Helper T cell (primary cell): Measurements from ENCODE around the genes FAM20C and ADAP1.

GRCh38 chr7:119076-119923 lies 73.1 kb upstream of the FAM20C start:
- PRO-cap, 2 experiments: no peak in any of the 2 experiments

GRCh38 chr7:165299-165800 lies 27.0 kb upstream of the FAM20C start:
- PRO-cap, 2 experiments: no peak in any of the 2 experiments

- PRO-cap, 2 experiments: peak in 2 of 2 experiments; most common plus-strand start chr7:192571 (in 2); most common minus-strand start chr7:192358 (in 1)
Measured at GRCh38 chr7:191796-192905, at the start of gene FAM20C. Gene FAM20C, plus strand, starts transcription at chr7:192571.

DNA sequence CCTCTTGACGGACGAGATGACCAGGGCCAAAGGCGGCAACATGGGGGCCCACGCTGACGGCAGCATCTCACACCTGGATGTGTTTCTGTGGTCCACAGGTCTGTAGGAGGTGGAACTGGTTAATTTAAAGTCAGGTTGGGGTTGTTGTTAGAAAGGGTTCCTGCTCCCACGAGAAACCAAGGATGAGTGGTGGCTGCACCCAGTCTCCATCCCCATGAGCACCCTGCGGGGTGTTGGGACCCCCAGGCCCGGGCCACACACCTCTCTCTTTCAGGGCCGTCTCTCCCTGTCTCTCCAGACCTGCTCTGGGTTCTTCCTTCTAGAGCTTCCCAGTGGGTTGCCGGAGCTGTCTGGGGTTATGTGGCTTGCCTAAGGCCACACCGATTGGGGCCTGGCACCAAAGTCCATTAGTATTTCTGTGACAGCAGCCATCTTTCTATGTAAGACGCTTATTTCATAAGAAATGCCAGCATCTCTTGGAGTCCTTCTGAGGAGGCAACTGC lies 8.9 kb downstream of the FAM20C start:
- PRO-cap, 2 experiments: no peak in any of the 2 experiments

- PRO-cap, 2 experiments: no peak in any of the 2 experiments
Measured at GRCh38 chr7:216226-216636, 23.9 kb downstream of the FAM20C start.

DNA sequence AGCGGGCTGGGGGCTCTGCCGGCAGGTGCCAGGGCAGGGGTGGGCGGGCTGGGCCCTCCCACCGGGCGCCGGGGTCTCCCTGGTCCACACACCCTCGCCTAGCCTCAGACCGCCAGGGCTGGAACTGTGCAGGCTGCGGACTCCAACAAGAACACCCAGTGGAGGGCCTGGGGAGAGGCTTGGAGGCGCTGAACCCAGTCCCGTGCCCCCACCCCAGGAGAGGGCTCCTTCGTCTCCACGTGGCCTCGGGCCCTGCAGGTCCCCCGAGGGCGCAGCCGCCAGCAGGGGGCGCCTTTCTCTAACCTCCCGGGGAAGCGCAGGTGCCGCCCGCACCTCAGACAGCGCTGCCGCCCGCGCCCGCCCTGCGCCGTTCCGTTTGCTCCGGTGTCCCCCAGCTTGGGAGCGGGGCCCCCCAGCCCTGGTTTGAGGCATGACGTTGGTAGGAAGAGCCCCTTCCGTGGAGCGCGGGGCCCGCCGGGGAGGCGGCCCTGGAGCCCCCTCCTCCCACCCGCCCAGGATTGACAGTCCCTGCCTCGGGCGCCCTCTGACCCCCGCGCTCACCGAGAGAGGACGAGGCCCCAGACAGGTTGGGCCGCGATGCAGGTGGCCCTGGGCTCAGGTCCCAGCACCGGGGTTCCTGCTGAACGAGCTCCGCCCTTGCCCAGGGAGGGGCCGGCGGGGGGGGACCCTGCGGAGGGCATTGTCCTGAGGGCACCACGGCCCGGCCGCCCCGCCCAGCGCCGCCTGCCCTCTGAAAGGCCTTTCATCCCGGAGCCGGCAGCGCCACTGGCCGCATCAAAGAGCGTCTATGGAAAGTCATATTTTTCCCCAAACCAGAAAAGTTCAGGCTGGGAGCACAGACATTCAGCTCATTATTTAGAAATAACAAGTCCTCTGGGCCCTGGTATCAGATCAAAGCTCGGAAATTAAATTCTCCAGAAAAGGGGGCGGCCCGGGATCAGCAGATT lies 42.8 kb downstream of the FOXL3 start:
- PRO-cap, 2 experiments: no peak in any of the 2 experiments

DNA sequence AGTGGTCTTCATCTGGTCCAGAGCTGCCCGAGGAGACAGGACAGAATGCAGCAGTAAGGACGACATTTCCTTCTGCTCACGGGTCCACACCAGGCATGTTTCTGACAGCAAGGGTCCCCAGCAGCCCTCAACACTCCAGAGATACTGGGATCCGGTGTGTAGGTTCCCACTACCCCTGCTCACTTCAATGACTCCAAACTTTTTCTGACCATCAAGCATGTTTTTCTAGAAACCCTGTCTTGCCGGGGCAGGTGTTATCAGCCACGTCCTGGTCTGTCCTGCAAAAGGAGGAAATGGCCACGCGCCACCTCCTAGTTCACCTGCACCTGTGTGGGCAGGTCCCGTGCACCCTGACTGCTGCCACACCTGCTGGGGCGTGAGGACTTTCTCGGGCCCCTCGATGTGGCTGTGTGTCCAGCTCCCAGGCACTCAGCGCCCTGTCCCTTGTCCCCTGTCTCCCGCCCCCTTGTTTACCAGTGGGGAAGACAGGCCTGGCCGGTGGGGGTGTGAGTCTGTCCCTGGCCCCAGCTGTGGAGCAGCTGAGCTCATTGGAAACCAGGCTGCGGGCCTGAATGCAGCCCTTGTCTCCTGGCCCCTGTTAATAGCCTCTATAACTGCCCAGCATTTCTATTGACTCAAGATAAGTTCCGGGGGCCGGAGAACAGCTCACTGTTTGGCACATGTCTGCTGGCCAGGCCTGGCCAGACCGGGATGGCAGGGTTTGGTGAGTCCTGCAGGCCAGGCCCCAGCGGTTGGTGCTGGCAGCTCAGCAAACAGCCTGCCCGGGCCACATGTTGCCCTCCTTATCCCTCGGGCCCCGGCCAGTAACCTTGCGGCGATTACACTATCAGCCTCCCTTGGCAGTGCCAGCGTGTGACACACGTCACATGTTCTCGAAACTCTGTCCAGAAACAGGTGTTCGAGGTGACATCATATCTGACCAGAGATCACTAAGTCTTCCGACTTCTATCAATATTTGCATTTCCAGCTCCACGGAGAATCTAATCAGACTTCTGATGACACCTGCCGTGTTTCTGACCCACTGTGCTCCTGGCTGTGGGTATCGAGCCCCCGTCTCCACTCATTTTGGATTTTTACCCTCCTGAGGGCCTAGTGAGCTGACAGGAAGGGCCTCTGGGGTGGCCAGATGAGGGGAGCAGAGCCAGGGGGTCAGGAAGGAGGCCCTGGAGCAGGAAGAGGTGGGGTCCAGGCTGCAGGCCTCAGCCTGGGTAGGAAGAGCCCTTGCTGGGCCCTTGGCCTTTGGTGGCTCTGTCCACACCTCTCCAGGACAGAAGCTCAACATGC lies 52.1 kb downstream of the FOXL3 start:
- PRO-cap, 2 experiments: no peak in any of the 2 experiments

- PRO-cap, 2 experiments: no peak in any of the 2 experiments
Measured at GRCh38 chr7:357811-358078, 67.8 kb downstream of the FOXL3 start.

DNA sequence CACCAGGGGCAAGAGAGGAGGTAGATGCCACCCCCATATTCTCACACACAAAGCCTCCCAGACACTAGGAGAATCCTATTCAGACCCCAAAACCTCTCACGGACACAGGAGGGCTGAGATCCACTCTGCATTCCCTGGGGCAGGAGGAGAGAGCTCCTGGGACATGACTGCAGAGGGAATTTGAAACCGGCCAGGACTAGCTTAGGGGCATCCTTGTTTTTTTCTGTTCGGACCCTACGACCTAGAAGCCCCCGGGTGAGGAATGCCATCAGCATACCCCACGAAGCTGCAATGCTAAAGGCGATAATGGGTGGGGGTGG lies 4.1 kb downstream of the PDGFA start:
- PRO-cap, 2 experiments: no peak in any of the 2 experiments

GRCh38 chr7:522224-522696 lies 2.6 kb upstream of the PDGFA start:
- PRO-cap, 2 experiments: no peak in any of the 2 experiments

- PRO-cap, 2 experiments: no peak in any of the 2 experiments
Measured at GRCh38 chr7:774850-775525, 47.9 kb upstream of the PRKAR1B start.

DNA sequence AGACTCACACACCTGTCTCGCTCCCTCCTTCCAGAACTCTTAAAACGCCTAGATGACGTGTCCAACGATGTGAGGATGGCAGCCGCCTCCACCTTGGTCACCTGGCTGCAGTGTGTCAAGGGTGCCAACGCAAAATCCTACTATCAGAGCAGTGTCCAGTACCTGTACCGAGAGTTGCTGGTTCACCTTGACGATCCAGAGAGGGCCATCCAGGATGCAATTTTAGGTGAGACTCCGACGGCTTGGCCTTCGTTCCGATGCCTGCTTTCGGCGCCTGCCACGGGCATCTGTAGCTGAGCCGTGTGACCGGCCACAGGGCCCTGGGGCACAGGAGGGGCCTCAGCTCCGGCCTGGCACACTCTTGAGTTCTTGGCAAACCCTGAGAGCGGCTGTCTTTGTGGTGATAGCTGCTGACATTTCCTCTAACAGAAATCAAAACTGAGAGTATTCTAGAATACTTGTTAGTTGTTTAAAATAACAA lies 52.3 kb upstream of the SUN1 start:
- PRO-cap, 2 experiments: no peak in any of the 2 experiments

- PRO-cap, 2 experiments: no peak in any of the 2 experiments
Measured at GRCh38 chr7:815266-816012, 16.8 kb upstream of the SUN1 start.

- PRO-cap, 2 experiments: no peak in any of the 2 experiments
Measured at GRCh38 chr7:855841-856210, 20.5 kb upstream of the GET4 start.

GRCh38 chr7:869232-869850 lies 7.0 kb upstream of the GET4 start:
- PRO-cap, 2 experiments: no peak in any of the 2 experiments

GRCh38 chr7:876985-877618 lies 748 bp downstream of the GET4 start:
- PRO-cap, 2 experiments: no peak in any of the 2 experiments

DNA sequence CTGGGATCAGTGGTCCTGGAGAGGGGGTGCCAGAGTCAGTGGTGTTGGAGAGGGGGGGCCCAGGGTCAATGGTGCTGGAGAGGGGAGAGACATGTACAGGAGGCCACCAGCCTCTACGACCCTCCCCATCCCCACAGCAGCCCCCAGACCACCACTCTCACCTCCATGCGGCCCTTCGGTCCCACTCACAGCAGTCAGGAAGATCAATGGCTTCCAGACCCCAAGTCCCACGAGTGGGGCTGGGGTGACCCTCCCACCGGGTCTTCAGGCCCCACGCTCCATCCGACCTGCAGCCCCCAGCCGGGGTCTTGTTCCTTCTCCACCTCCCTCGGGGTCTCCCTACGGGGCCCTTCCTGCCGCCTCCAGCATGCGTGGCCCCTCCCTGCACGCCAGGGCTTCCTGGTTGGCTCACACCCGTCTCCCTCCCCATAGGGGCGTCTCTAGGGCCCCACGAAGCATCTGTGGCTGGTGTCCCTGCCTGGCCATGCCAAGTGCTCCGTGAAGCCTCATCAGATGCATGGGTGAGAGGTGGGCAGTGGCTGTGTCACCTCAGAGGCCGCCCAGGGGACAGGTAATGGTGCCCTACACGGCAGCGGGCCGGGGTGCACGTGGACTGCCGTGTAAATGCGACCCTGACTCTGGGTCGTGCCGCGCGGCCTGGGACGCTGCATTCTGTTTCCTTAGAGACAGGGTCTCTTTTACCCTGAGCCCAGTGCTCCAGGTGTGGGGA lies 20.0 kb downstream of the ADAP1 start:
- PRO-cap, 2 experiments: no peak in any of the 2 experiments

- PRO-cap, 2 experiments: no peak in any of the 2 experiments
Measured at GRCh38 chr7:954360-954945, at the start of gene ADAP1. Gene ADAP1, minus strand, starts transcription at chr7:954680.

GRCh38 chr7:1027012-1028008 lies 17.0 kb upstream of the GPR146 start:
- PRO-cap, 2 experiments: no peak in any of the 2 experiments

DNA sequence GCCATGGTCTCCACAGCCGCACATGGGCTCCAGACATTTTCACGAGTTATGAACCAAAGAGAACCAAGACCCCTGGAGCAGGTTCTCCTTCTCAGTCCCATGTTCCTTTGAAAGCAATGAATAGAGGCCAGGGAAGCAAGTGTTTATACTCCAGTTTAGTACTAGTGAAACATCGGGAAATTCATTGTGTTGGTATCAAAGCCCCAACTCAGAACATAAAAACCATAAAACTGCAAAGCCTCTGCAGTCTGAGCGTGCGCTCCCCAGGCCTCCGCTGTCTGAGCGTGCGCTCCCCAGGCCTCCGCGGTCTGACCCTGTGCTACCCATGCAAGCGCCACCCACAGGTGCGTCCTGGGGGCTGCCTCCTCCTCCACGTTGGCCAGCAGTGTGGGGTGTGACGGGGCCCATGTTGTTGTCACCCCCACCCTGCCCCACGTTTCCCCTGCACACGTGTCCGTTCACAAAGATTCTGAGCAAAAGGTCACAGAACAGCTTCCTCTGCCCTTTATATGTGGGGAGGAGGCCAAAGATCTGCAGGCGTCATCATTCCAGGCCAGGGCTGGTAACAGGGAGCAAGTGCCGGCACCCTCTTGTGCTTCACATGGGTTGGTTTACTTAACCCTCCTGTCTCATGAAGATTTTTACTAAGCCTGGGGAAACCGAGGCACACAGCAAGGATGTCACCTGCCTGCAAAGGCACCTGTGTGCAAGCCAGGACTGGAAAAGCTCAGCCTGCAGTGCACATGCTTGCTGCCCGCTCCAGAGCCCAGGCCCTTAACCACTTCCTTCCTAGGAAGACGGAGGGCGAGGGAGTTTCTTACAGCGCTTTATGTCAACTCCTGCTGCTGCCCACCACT lies 4.6 kb downstream of the GPR146 start:
- PRO-cap, 2 experiments: no peak in any of the 2 experiments